Parietal lobe (tissue), 2 donors: ENCODE measurements around a stretch of chr2.

DNA sequence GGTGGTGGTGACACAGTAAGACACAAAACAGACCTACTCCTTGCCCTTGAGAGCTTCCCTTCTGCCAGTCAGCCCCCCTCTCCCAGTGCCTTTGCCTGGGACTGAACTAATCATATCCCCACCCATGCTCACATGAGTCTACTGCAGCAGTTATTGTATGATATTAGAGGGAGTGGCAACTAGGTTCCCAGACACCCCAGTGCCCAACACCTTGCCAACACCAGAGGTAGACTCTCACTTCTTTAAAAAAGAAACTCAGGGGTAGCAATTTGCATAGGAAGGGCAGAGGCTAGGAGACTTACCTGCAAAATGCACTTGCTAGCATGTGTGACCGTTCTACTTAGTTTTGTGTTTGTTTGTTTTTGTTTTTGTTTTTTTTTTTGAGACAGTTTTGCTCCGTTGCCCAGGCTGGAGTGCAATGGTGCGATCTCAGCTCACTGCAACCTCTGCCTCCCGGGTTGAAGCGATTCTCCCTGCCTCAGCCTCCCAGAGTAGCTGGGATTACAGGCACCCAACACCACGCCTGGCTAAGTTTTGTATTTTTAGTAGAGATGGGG, 7.0 kb upstream of the LBH start:
- RAMPAGE, long total RNA, result no peak

GRCh38 chr2:30239152-30239965, 8.0 kb downstream of the LBH start:
- RAMPAGE, long total RNA, result no peak

DNA sequence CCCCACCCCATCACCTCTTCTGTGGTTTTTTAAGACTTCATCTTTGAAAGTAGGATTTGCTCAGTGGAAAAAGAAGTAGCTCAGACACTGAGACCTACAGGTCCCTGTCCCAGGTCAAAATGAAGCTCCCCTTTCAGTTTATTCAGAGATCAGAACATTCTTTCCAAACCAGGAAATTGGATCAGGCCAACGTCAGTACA, 43.1 kb downstream of the LBH start:
- RAMPAGE, long total RNA, result no peak

- RAMPAGE, long total RNA, result no peak
Observed at GRCh38 chr2:30361629-30362931, 85.0 kb upstream of the LCLAT1 start.

DNA sequence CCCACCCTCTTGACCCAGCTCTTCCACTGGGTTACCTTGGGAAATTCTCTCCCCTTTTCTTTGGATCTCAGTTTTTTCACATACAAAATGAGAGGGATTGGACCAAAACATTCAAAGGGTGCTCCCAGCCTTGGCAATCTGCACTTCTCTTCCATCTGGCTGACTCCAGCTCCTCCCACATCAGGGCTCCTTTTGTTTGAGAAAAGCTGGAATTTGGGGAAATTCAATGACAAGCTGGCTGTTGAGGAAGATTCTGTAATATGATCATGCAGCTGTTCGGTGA, 42.8 kb upstream of the LCLAT1 start:
- RAMPAGE, long total RNA, result no peak

GRCh38 chr2:31137188-31137648, 1.0 kb downstream of the GALNT14 start:
- RAMPAGE, long total RNA, result no peak

- RAMPAGE, long total RNA, result no peak
Observed at GRCh38 chr2:31219553-31220200, 2.4 kb upstream of the CAPN14 start.

- RAMPAGE, long total RNA, result no peak
Observed at GRCh38 chr2:31236948-31237179, 2.9 kb downstream of the EHD3 start.

DNA sequence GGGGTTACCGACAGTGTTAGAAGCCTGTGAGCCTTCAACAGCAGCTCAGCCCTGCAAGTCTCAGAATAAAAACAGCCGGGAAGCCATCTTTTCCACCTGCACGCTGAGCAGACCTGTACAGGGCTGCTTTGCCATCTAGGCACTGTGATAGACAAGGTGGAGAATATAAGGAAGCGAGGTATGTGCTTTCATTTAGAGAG, 49.1 kb downstream of the XDH start:
- RAMPAGE, long total RNA, result no peak

GRCh38 chr2:31904522-31904889, 106.3 kb downstream of the MEMO1 start:
- RAMPAGE, long total RNA, result no peak

GRCh38 chr2:32008959-32009335, 1.9 kb downstream of the MEMO1 start:
- RAMPAGE, long total RNA, result no peak

DNA sequence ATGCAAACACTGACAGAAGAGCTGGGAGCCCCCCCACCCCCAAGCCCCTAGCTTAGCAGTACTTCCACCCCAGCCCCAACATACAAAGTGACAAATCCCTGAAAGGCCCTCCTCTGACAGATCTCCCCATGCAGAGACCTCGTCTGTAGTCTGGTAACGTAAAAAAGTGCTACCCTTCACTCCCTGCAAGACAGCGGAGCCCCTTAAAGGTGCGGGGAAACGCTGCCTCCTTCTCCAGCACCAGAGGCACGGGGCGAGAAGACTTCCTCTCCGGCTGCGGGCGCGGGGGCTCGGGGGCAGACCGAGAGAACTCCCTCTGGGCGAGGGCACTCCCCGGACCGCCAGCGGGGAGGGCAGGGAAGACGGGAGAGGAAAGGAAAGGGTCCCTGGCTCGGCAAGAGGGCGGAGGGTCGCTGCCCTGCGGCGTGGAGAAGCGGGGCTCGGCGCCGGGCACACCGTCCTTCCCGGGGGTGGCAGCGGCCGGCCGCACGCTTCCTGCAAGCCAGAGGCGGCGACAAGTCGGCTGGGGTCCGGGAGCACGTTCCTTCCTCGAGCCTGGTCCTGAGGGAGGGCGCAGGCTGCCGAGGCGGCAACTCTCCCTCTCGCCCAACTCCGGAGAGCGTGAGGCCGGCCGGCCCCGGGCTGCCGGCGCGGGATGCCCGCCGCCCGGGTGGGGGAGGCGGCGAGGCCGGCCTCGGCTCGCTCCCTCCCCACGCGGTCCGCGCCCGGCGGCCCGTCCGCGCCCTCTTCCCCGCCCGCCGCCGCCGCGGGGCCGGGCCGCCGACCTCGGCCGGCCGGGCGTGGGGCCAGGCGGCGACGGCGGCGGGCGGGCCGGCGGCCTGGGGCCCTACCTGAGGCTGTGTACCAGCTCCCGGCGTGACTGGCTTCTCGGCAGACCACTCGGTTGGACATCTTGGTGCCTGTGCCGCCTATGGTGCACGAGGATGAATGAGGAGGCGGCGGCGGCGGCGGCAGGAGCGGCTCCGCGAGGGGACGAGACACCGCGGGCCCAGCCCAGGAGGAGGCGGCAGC, 1.2 kb downstream of the MEMO1 start:
- RAMPAGE, long total RNA, result no peak

DNA sequence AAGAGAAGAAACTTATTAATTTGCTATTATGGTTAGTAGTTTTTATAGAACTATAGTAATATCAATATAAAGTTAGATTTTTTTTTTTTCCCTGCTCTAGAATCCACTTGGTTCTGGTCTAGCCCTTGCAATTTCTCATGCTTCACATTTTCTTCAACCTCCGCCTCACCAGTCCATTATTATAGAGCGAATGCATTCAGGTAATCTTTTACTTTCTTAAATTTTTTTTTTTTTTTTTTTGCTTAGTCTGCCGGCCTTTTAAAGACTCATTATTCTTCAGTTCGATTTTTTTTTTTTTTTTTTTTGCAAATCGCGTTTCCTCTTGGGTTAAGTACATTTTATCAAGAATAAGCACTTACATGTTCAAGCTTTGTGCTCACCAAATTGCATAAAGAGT, 108.1 kb downstream of the BIRC6 start:
- RAMPAGE, long total RNA, result no peak

GRCh38 chr2:32720022-32720242, 92.1 kb downstream of the TTC27 start:
- RAMPAGE, long total RNA, result no peak

- RAMPAGE, long total RNA, result no peak
Observed at GRCh38 chr2:33042068-33042682, 95.4 kb downstream of the LTBP1 start.

DNA sequence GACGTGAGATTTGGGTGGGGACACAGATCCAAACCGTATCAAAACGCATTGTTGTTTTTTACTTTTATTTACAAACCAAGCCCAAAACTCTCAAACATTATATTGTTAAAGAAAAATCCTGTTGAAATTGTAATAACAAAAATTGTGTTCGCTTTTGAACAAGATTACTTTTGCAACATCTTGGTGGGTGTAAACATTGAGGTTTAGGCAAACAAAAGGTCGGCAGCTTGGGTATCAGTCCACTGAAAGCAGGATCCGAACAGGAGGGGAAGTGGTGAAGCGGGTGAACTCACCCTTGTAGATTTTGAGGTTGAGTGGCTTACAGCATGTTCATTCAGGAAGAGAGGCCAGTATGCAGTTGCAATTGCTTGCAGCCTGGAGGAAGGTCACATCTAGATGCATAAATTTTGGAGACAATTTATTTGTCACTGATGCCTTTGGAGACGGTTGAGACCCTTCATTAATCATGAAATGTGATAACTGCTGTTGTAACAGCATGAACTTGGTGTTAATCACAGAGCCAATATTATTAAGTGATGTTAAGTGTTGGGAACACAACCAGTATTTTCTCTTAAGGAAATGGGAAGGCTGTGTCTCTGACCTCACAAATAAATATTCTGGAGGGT, 131.0 kb downstream of the LTBP1 start:
- RAMPAGE, long total RNA, result no peak

DNA sequence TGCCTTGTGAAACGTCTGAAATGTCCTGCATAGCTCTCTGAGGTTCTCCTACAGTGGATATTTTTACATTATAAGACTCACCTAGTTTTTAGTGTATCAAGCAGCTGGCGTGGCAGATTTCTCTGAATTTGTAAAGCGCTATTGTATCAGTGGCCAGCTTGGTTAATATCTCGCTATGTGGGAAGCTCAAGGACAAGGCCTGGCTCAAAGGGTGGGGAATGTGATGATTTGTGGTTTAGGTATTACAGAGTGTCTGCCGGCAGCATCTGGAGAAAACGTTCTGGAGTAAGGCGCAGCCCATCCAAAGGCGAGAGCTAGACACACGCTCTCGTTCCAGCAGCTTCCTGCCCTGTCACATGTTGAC, 164.3 kb downstream of the LTBP1 start:
- RAMPAGE, long total RNA, result no peak

DNA sequence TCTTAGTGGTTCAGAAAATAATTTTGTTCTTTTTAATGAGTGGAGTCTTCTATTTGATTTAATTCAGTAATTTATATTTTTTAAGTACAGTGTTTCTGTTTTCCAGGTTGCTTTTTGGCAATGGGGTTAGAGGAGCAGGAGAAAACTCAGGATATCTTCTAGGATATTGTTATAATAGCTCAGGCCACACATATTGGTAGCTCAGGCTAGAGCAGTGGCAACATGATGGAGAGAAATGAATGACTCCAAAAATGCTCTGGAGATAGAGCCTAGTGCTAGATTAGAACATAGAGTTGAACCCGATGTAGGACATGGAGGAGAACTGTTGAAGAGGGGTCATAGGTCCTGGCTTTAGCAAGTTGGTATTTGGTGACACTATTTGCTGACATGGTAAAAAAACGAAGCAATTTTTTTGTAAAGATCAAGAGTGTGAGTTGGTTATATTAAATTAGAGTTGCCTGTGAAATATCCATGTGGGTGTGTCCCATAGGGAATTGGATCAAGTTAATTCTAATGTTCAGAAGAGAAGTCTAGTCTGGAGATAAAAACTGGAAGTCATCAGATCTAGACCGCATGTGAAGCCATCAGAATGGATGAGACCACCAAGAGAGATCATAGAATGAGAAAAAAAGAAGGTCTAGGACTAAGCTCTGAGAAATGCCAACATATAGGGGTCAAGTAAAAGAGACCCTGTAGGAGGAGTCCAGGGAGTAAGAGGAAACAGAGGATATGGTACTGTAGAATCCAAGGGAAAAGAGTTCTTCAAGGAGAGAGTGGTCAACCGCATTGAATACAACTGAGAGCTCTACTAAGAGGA, 143.0 kb upstream of the RASGRP3 start:
- RAMPAGE, long total RNA, result no peak

- RAMPAGE, long total RNA, result no peak
Observed at GRCh38 chr2:33436066-33436679, 40.3 kb upstream of the RASGRP3 start.

GRCh38 chr2:33598203-33599129, 633 bp downstream of the FAM98A start:
- RAMPAGE, long total RNA, result no peak